ENCODE results near the genes MED4 and ITM2B.

GRCh38 chr13:46183053-46183903, 1.3 kb upstream of the LCP1 start:
- PRO-cap, result no peak

DNA sequence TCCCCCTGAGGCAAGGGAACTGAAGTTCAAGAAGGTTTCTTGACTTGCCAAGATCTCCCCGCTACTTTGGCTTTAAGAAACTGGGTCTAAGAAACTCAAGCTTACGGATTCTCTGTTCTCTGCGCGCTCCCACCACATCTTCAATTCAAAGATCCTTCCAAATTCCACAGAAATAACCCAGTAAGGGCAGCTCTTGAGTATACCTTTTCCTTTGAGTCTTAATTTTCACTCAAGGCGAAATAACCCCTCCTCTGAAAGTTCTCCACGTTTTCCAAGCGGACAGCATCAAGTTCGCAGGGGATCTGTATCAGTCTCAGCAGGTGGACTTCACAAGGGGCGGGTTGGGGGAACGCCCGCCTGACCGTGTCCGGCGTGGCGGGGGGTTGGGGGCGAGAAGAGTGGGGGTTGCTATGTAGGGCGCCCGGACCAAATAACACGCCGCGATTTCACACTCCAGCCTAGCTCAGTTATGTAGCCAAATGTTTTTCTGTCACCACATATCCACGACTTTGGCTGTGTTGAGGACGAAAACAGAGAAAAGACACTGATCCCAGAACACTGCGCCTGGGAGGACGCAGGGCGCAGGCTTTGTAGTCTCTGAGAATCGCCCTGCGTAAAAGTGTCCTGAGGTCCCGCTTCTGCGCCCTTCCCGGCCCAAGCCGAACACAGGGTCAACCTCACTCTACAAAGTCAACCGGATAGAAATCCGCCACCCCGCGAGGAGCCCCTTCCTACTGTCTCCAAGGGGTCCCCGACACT, 660 bp downstream of the RUBCNL start:
- PRO-cap, result no peak

- PRO-cap, result no peak
Observed at GRCh38 chr13:46490805-46491093, 62.2 kb upstream of the LRCH1 start.

GRCh38 chr13:46551568-46552204, 1.3 kb upstream of the LRCH1 start:
- PRO-cap, result no peak

- PRO-cap, result no peak
Observed at GRCh38 chr13:46556460-46557128, 3.6 kb downstream of the LRCH1 start.

GRCh38 chr13:46595510-46595910, 42.5 kb downstream of the LRCH1 start:
- PRO-cap, result no peak

DNA sequence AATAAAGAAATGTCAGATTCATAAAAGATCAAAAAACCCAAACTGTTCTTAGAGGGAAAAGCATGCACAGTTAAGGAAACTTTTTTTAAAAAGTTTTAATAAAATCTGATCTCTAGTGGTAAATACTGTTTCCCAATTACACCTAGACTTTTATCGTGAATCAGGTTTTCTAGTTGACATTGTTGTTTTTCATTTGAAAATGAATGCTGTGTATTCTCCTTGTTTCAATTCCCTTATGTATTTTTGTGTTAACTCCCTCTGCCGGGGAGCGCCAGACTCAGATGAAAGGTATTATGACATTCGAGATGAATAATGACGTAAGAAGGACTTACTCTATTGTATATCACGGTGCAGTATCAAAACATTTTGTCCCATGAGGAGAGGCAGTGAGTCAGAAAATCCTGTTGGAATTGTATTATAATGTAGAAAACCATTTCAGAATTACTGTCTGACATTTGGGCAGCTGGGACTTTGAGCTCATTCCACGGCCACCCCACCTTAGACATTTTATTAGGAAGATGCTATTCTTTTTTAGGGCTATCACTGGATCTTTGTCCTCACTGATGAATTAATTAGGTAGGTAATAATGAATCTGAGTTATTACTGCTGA, 61.6 kb downstream of the LRCH1 start:
- PRO-cap, result no peak

DNA sequence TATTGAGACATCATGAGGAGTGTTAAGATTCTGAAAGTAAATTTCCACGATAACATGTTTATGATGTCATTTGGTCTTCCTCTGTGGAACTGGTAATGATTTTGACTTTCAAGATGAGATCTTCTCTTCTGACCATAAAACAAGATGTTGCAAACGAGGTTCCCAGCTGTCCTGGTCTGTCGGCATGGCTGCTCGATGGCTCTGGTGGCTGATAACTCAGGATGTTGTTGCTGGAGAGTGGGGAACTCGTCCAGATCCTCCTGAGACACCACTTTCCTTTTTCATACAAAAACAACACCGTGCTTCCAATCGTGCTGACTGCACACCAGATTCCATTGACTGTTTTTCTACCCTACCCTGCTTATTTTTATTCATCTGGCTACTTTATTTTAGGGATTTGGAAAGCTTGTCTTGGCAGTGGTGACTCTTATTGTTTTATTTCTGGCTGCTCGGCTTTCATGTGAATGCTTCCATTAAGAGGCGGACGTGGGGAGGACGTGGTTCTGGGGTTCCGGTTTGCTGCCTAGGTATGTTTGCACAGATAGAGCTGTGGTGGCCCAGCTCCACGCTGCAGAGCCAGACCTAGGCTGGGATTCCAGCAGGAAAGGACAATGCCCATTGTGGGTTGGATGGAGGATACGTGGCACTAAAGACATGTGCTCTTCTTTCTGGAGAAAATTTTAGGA, 88.6 kb downstream of the LRCH1 start:
- PRO-cap, result no peak

GRCh38 chr13:46816978-46817468, 20.1 kb upstream of the ESD start:
- PRO-cap, result no peak

- PRO-cap, result no peak
Observed at GRCh38 chr13:47334061-47334366, 437.2 kb upstream of the HTR2A start.

DNA sequence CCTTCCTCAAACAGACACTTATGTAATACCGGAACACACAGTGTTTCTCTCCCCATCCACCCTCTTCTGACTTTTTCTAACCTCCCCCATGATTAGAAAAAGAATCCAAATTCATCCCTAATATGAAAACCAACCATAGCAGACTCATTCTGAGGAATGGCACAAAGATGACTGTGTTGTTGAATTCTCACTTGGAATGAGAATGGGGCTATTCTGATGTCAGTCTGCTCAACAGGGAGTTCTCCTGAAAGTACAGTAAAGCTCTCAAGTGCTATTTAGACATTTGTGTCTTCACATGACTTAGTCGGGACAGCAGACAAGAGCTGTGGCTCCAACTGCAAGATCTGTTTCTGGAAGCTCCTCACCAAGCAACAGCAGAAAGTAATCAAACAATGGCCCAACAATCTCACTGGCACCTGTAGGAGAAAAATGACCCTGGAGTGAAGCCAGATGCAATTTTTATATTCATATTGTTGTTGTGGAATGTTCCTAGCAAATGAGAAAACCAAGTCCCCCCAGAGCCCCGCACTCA, 454.9 kb downstream of the SUCLA2 start:
- PRO-cap, result no peak

DNA sequence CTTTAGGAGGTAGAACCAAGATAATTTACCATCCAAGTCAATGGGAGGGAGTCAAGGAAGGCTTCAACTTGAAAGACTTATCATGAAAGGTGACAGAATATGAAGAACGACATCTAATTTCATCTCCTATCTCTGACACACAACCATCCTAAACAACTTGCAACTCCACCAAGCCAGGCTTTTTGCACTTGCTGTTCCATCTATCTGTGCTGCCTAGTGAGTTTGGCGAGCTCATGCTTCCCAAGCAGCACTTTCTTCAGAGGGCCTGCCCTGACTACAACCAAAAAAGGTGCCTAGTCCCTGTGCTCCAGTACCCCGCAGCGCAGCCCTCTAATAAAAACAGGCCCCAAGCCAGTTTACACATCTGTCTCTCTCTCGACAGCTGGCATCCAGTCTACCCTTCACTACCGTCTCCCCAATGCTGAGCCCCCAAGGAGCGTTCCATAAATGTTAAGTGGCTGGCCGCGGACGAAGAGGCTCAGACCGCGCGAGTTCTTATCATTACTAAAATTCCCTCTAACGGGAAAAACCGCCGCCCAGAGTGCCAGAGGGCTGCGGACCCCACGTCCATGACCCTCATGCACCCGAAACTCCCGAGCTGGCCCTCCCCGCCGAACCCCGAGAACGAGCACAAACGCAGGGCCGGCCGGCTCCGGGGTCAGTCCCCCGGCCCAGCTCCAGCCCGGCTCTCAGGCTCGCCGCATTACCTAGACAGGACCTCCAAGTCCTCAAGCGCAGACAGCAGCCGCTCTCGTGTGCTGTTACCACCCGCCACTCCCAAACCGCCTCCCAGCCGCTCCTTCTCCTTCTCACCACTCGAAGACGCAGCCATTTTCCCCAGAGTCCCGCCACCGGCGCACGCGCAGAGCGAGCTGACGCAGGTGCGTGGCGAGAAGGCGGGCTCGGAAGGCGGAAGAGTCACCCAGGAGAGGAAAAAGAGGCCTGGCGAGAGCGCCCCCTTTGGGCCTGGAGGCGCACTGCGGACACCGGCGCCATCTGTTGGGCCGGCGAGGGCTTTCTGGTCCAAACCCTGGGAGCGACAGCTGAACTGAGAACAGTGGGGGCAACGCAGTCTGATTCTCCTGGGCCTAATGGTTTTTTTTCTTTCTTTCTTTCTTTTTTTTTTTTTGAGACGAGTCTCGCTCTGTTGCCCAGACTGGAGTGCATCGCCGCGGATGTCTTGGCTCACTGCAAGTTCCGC, at the start of gene MED4:
TSS of gene MED4 (minus strand) at position 858 of the 1,201 bp plus-strand sequence.
- PRO-cap, result bidirectional peak, plus-strand start at position 1,026 of the sequence, minus-strand start at position 858 of the sequence

DNA sequence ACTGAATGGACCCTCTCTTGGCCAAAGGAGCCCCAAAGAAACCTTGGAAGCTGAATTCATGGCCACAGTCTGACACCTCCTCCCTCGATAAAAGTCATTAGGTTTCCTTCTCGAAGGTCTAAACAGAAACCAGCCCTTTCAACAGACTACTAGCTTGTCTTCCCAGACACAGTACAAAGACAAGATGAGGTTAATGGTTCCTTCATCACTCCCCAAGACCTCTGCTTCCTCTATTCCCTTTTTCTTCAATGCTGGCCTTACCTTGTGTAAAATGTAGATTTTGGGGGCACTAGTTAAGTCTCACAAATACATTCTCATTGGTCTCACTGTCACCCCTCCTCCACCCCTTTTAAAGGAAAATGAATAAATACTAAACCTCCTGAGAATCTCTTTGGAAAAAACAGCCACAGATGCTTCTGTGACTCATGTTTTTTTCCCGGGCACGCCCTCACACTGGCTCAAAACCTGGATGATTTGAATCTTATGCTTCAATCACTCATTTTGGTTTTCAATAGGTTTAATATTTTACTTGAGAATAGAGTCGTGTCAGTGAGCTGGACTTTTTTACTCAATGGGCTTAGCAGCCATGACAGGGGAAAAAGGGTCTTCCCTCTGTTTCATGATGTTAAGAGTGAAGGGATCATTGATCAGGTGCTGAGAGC, 65.9 kb upstream of the MED4 start:
- PRO-cap, result no peak

- PRO-cap, result bidirectional peak, plus-strand start at chr13:48233206, minus-strand start at chr13:48233066
Observed at GRCh38 chr13:48232886-48233565, at the start of gene ITM2B. TSS of gene ITM2B (plus strand) at chr13:48233206.

DNA sequence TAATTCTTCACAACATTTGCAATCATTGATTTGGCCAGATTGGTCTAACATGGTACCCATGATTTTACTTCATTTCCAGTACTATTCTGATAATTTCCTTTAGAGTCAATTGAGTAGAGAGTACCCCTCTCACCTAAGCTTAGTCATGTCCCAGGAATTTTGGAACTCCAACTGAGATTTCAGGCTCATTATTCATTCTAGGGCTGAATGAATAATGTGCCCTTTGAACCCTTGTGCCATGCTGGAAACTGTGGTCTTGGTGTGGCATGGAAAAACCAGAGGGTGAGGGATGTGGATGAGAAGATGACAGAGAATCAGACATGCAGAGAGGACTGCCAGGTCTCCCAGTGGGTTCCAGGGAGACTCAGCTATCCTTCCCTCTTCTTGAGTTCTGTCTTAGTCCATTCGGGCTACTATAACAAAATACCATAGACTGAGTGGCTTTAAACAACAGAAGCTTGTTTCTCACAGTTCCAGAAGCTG, 30.2 kb downstream of the ITM2B start:
- PRO-cap, result no peak

- PRO-cap, result no peak
Observed at GRCh38 chr13:48580745-48581083, 47.8 kb upstream of the RCBTB2 start.

DNA sequence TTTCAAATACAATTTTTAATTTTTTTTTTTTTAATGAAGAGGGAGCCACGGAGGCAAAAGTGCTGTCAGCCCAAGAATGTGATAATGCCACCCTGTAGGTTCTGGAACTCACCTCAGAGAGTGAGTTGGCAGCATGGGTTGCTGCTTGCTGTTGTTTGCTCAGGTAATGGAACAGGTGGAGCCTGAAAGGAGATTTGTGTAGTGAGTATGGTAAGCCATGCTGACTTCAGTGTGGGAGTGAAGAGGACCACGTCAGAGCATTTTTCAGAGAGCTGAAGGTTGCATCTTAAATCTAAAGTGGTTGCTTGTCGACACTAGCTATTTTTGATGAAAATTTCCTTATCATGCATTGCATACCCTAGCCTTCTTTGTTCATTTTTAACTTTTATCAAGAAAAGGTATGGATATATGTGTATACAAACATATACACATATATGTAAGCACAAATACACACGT, 57.7 kb upstream of the CYSLTR2 start:
- PRO-cap, result no peak

GRCh38 chr13:48625912-48626404, 27.8 kb upstream of the CYSLTR2 start:
- PRO-cap, result no peak

DNA sequence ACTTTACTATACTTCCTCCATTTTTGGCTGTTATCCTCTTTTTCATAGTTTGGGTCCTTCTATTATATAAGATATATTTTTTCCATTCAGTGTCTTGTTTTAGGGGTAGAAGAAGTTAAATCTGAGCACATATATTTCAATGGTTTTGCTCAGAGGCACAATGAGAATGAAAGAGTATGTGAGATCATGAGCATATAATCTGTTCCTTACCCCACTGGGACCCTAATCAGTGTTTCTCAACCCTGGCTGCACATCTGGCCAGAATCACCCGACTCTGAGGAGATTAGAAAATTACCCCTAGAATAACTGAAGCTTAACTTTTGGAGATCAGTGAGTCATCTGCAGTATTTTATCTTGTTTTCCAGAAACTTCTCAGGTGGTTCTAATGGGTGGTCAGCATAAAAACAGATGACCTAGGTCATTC, 761 bp downstream of the CYSLTR2 start:
- PRO-cap, result no peak

DNA sequence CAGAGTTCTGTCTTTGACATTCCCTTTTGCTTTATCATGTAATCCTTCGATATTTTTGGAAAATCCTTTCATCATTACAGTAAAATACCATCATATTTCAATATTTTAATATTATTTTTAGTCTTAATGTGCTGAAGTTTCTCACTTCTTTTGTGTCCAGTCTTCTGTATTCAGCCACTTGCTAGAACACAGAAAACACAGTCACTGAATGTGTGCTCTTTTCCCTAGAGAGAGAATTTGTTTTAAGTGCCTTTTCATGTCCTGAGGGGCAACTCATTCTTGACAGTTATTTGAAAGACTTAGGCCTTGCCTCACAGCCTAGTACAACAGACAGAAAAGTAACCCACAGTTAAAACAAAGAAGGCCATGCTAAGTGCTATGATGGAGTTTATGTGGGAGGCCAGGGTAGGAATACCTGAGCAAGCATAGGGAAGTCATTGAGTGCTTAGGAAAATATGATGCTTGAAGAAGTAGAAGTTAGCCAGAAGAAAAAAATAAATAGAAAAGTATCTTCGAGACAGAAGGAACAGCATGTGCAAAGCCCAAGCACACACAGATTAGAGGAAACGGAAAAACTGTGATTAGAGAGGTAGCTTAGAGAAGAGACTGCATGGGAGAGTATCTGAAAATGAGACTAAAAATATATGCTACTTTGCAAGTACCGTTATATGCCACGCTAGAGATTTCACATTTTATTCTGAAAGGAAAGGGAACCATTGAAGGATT, 120.9 kb downstream of the FNDC3A start:
- PRO-cap, result no peak